ENCODE measurements around the genes KRT75 and KRT5.

DNA sequence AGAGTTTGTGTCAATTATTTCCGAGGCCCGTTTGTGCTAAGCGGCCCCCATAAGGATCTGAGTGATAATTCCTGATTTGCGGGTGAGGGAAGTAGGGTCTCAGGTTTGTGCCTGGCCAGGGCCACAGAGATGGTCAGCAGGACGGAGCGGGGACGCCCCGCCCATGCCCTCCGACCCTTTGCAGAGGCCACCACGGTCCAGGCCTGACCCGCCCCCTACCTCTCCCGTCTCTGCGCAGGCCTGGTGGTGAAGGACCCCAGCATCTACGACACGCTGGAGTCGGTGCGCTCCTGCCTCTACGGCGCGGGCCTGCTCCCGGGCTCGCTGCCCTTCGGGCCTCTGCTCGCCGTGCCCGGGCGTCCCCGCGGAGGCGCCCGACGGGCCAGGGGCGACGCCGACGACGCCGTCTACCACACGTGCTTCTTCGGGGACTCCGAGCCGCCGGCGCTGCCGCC is 7.7 kb downstream of the TAMALIN start:
- PRO-cap, result no peak

- PRO-cap, result no peak
Measured at GRCh38 chr12:52026953-52027515, 20.3 kb downstream of the TAMALIN start.

- PRO-cap, result bidirectional peak, plus-strand start at chr12:52037145, minus-strand start at chr12:52036948
Measured at GRCh38 chr12:52036542-52037623, 14.4 kb upstream of the NR4A1 start.

DNA sequence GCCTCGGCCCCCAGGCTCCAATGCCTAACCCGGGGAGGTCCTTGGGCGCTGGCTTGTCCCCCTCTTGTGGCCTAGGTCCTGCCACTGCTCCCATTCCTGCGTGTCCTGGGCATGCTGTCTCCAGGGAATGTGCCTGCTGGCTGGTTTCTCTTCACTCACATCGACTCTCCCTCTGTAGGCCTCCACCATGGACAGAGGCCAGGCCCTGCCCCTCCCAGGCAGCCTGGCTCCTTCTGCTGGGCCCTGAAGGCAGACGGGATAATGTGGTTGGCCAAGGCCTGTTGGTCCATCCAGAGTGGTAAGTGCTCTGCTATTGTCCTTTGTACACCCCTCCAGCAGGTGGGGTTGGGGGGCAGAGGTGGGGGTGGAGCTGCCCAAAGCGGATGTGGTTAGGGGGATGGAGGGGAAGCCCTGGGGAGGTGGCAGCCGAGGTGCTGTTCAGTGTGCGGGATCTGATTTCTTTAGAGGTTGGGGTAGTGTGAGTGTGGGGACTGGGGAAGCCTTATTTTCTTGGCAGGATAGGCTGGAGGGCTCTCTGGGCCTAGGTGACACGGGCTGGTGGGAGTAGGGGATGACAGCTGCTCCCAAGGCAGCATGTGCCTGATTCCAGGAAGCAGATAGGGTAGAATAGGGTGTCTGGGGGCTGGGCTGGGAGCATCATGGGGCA is 9.5 kb upstream of the NR4A1 start:
- PRO-cap, result unidirectional peak, plus-strand start at position 417 of the sequence; unidirectional peak, plus-strand start at position 464 of the sequence

DNA sequence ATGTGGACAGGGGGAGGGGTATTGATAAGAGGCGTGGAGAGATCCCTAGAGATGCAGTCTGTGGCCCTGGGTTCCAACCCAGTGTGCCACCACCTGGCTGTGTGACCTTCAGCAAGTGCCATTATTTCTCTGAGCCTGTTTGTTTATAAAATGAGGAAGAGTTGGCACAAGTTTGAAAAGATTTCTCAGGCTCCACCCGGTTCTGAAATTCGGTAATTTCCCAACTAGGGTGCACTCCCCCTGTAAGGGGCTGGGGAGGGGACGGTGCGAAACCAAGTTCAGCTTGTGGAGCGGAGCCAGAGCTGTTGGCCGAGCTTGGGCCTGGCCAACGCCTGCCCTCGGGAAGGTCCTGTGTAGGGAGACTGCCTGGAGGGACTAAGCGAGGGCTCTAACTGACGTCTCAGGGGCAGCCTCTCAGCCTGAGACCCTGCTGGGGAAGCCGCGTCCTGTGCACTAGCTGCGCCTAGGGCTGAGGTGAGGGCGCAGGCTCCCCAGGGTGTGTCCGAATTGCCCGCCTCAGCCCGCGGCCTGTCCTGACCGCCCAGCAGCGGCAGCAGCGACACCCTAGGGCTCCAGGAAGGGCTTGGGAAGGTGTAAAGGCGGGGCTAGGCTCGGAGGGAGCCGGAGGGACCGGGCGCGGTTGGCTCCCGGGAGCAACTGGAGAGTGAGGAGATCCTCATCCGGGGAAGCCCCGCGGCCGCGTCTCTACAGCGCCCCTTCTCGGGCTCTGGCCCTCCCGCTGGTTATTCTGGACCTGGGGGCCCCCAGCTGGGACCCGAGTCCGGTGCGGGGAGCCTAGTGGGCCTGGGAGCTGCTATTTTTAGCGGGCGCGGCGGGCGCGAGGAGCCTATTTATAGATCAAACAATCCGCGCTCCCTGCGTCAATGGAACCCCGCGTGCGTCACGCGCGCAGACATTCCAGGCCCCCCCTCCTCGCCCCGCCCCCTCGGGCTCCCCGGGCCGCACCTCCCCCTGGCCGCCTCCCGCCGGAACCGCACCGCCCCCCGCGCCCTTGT is 604 bp upstream of the NR4A1 start:
- PRO-cap, result bidirectional peak, plus-strand start at position 746 of the sequence, minus-strand start at position 509 of the sequence; bidirectional peak, plus-strand start outside the sequence, minus-strand start at position 886 of the sequence

DNA sequence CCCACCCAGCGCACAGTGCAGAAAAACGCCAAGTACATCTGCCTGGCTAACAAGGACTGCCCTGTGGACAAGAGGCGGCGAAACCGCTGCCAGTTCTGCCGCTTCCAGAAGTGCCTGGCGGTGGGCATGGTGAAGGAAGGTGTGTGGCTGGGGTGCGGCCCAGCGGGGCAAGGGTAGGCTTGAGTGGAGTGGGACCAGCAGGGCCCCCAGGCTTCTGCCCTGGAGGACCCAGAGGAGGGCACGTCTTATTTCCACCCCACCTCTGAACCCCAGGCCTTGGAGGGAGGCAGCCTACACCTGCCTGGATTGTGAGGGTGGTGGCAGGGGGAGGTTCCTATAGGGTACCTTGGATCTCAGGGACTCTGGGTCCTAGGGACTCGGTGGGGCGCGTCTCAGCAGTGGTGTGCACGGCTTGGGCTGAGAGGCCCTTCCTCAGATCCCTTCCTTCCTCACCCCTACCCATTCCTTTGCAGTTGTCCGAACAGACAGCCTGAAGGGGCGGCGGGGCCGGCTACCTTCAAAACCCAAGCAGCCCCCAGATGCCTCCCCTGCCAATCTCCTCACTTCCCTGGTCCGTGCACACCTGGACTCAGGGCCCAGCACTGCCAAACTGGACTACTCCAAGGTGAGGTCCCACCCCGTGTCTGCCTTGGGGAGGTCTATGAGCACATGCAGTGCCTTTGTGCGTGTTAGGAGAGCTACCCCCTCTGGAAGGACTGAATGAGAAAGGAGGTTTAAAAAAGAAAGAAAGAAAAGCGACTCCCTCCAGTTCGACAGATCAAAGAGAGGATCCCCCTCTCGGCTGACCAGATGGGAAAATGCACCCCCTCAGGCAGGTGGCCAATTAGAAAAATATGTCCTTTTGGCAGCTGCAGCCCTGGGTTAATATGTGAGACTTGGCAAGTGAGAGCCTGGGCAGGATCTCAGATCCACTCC is 5.0 kb downstream of the NR4A1 start:
- PRO-cap, result unidirectional peak, plus-strand start at position 560 of the sequence; unidirectional peak, plus-strand start at position 888 of the sequence

DNA sequence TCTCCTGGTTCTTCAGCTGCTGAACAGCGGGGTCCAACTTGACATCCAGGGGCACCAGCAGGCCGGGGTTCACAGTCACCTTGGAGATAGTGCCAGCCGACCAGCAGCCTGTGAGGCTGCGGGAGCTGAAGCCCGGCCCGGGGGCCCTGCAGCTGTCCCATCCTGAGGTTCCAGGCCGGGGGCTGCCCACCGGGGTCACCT is 261 bp downstream of the KRT80 start:
- PRO-cap, result no peak

- PRO-cap, result no peak
Measured at GRCh38 chr12:52193909-52194412, 2.1 kb upstream of the KRT80 start.

DNA sequence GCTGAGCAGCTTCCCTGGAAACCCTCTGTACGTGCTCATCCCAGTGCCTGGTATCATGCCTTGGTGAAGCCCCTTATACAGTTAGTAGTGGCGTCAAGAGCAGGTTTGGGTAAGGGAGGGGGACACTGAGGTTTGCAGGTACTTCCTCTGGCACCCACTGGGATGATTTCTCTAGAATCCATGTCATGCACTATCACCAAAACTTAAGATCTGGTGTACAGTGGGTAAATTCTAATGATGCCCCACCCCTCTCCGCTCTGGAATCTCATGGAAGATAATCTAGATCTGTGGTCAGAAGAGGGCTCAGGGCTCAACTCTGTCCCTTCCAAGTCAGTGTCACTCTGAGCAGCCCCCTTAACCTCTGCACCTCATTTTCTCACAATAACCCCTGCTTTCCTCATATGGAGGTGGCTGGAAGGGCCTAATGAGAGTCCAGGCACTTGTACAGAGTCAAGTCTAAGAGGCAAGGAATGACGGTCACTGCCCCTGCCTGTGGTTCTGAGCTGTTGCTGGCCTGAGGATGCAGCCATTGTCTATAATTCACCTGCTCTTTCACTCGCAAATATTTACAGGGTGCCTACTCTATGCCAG is 19.9 kb upstream of the KRT86 start:
- PRO-cap, result no peak

- PRO-cap, result no peak
Measured at GRCh38 chr12:52287700-52288571, 3.4 kb downstream of the KRT81 start.

DNA sequence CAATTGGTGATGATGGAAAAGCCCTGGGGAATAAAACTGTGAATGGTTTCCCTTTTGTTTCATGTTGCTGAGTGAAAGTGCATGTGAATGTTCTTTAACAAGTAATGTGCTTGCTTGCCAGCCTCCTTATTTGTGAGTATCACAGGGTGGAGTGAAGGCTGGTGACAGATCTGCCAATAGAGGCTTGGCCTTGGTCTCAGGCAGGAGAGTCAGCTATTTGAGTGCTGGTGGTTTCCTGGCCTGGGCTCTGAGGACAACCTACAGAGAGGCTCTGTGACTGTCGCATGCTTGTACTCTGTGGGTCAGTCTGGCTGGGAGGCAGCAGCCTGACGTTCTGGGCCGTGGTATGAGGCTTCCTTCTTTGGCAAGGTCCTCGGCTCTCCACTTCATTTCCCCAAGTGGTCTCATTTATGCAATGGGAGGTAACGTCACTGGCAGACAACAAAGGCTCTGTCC is 20.6 kb downstream of the KRT85 start:
- PRO-cap, result no peak

DNA sequence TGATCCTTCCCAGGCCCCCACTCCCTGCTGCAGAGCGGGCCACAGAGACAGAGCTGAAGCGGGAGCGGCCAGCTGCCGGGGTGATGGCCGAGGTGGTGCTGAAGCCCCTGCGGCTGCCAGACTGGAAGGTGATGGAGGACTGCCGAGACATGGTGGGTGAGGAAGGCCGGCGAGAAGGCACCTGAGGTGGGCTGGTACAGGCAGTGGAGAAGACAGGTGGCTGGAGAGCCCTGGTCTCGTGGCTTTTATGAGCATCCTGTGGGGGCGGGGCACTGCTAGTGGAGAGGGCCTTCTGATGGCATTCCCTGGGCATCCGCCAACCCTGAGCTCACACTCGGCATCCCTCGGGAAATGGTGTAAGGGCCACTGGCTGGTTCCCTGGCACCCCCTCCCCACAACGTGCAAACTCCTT is at the start of gene KRT75:
Gene KRT75 (minus strand): TSS at position 218 of the 412 bp plus-strand sequence.
- PRO-cap, result no peak

GRCh38 chr12:52519600-52520931 is at the start of gene KRT5:
KRT5 (minus strand) TSS chr12:52520394.
- PRO-cap, result no peak

- PRO-cap, result no peak
Measured at GRCh38 chr12:52612566-52613081, 5.7 kb downstream of the KRT73 start.

GRCh38 chr12:52678431-52678964 is 1.7 kb downstream of the KRT1 start:
- PRO-cap, result no peak

DNA sequence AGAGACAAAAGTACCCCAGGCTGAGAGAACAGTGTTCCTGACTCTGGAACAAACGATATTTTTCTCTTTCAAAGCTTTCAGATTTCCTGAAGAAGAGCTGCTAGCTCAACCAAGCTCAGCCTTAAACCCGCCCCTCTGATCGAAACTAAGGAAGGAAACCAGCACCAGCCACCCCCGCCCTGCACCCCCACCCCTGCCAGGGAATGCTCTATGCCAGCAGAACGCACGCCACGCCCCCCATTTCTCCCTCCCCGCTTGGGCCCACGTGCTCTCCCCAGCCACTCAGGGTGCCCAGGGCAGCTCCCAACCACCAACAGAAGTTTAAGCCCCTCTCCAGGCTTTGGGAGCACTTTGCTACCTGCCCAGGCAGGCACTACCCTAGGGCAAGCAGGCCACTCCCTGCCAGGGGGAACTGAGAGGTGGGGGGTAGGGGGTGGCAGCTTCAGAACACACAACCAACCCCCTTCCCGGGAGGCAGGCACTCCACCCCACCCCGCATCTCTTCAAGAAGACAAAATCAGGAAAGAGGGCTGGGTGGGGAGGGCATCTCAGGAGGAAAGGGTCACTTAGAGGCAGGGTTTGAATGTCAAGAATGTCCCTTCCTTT is 18.9 kb upstream of the KRT78 start:
- PRO-cap, result no peak

DNA sequence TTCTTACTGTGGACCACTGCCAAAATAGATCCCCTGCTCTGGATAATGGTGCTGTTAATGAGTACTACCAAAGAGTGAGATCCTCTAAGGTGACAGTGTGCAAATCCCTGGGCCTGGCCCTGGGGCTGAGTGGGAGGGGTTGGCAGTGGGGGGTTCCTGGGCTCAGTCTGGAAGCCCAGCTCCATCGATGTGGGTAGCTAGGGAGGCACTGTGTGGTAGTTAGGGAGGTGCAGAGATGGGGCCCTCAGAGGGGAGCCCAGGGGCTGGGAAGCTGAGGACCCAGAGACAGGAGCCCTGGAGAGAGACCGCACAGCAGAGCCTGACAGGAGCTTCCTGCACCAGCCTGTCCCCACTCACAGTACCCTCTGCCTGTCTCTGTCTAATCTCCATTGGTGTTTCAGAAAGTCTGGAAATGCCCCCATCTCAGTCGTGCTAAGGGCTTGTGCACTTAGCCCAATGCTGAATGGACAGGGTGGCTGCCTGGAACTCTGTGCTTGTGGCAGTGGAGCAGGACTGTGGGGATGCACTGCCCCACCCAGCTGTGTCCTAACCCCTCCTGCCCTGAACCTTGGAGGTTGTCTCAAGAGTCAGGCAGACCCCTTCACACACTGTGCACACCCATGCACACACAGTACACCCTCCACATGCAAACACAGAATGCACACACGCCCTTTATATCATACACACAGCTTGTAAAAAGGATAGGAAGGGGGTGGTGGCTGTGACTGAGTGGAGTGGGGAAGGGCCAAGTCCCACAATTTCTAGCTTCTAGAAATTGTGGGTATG is 8.9 kb downstream of the KRT8 start:
- PRO-cap, result no peak

DNA sequence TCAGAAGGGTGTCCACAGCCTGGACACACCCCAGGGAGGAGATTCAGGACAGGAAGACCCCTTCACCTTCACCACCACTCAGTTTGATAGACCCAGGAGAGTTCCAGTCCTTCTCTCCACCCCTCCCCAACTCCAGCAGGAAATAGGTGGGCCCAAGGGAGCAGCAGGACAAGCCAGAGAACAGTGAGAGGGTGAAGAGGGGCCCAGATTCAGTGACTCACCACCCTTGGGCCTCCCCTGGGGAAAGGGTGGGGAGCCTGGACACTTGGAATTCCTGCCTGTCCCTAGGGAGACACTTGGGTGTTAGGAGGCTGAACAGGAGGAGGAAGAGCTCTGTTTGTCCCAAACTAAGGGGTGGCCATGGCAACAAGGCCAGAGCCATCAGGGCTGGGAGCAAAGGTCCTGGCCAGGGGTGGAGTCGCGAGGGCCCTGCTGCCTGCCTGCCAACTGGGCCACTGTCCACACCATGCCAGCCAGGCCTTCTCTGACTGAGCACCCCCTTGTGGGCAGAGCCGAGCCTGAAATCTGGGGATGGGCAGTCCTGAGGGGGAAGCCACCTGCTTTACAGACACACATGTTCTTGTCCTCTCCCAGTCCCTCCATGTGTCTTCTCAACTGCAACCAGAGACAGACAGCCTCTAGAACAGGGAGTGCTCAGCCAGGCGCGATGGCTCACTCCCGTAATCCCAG is 21.6 kb upstream of the KRT18 start:
- PRO-cap, result no peak

GRCh38 chr12:53011501-53012405 is 5.5 kb downstream of the EIF4B start:
- PRO-cap, result no peak

GRCh38 chr12:53040456-53041119 is 9.3 kb upstream of the TNS2 start:
- PRO-cap, result no peak